GM23338 (cell line): ENCODE data around the genes AHI1 and MAP7.

DNA sequence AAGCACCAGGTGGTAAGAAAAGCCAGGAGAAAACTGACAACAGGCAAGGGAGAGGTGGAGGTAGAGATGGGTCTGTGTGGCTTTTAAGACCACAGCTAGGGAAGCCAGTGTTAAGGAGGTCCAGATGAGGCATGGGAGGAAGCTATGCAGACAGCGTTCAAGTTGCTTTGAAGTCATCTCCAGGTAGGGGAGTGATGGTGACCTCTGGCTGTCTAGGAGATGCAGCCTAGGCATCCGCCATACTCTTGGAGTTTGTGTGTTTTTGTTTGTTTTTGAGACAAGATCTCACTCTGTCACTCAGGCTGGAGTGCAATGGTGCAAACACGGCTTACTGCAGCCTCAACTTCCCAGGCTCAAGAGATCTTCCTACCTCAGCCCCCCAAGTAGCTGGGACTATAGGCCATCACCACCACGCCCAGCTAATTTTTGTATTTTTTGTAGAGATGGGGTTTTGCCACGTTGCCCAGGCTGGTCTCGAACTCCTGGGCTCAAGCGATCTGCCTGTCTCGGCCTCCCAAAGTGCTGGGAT, 143.0 kb upstream of the SGK1 start:
- PRO-cap, result no peak
- RAMPAGE, long total RNA, result no peak

DNA sequence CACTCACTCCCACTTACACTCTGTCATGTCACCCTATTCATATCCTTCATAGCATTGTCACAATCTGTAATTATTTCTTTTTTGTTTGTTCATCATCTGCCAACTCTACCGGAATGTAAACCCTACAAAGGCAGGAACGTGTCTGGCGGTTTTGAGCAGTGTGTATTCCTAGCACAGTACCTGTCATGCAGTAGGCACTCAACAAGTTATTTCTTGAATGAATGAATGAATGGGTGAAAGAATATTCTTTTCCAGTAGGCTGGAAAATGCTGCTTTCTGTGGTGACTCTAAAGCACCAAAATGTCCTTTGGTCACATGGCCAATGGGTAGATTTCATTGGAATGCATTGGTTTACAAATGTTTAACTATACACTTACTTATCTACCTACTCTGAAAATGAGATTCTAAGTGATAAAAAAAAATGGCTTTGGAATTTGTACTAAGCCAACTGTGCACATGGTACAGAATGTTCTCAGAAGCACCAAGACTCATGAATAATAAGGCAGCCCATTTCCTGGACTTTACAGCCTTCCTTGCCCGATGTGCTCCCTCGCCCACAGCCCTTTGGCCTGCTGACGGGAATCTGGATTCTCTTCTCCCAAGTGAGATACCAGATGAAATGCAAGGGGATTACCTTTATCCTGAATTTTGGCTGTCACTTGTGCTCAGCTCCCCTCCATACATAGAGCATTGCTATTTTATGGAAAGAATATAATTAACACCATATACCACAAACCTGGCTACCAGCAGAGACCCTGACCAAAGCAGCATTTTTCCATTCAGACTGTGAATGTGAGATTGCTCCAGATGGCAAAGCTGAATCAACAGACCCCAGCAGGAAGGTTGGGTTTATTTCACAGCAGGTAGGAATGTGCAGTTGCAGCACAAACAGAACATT, 273.3 kb downstream of the ALDH8A1 start:
- PRO-cap, result no peak
- RAMPAGE, long total RNA, result no peak

DNA sequence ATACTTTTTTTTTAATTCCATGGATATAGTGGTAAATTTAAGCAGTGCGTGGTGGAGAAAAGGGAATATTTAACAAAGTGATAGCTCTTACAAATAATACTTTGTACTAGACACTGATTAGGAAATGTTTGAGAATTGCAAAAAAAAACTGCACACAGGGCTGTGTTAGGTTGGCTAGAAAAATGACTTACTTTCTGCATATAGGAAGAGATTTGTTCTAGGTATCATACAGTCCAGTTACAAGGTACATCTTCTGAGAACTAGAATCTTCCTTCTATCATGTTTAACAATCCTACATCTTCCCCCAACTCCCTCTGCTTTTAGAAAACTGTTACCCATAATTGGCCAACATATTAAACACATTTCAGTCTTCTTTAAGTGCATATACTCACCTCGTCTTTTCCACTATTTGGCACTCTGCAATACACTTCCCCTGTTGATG, 356 bp downstream of the ALDH8A1 start:
- PRO-cap, result no peak
- RAMPAGE, long total RNA, result no peak

DNA sequence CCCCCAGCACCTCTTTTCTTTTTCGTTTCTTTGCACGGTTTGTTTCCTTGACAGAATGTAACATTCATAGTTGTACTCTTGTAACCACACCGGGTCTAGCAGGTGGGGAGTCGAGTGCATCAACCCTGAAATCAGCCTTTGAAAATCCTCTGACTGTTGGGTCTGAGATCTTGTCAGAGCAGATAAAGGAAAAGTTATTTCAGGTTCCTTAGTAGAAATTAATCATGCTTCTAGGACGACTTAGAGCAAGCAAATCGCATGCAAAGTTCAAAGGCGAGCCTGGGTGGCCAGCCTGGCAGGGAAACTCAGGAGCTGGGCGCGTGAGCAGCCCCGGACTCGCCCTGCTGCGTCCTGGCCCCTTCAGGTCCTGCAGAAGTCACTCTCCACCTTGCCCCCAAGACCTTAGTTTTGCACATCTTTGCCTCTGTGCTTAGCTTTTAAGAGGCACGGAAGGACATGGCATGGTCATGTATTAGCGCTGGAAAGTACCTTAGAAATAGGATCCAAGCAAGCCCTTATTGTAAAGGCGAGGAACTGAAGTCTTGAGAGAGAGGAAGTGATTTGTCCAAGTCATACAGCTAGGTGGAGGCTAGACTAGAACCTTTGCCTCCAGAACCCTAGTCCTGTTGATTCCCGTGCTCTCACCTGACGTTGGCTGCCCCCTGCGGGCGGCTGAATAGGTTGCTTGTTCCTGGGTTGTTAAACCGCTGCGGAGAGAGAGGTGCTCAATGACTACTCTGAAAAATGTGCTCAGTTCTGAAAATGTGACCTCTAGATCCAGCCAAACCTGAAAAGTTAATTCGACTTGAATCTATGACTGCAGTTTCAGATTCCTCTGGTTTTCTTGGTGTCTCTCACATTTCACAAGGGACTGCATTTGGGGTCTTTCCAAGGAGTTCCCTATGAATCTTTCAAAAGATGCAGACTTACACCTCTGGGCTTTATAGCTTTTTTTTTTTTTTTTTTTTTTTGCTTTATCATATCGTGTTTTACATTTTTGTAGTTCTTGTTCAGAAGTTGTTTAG, 2.6 kb downstream of the MYB start:
- PRO-cap, result no peak
- RAMPAGE, long total RNA, result no peak

DNA sequence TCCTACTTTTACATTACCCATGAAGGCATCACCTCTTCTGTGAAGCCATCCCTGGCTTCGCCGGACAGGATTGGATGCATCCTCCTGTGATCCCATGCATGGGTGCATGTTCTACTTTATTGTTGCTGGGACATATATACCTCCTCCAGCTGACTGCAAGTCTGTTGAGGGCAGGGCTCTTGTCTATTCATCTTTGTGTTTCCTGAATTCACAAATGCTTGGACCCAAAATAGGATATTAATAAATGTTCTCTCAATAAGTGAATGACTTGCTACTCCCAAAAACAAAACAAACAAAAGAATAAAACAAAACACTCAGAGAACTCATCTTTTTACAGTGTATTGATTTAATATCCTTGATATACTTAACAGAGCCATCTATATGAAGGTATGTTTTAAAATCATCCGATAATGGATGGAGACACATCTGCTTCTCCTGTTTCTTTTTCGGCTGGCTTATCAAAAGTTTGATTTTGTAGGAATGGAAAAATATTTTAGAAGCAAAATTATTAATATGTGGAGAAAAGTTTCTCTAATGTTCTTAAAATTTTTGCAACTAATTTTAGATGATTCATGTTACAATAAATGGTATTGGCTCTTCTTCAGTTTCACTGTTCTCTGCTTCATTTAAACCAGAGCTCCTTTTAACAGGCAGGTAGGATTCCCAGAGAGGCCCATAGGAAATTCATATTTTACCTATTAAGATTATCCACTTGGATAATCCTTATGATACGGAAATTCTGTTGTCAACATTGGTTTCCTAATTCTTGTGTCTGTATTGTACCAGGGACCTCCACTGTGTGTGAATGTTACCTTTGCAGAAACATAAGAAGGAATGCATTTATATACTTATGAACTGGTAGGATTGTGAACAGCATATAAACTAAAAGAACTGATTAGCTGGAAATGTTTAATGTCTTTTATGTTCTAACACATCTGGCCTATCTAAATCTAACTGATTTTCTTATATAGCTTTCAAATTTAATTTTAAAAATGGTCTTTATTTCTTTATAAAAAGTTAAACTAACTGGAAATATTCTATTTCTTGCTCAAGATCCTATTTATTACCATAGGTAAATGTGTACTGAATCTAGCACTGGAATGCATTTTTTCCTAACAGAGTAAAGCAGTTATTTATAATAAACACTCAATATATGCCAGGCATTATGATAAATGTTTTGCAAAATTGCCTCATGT, 5.6 kb downstream of the MYB start:
- PRO-cap, result no peak
- RAMPAGE, long total RNA, result no peak

- PRO-cap, result no peak
- RAMPAGE, long total RNA, result no peak
Measured at GRCh38 chr6:135269546-135269969, 88.5 kb downstream of the MYB start.

DNA sequence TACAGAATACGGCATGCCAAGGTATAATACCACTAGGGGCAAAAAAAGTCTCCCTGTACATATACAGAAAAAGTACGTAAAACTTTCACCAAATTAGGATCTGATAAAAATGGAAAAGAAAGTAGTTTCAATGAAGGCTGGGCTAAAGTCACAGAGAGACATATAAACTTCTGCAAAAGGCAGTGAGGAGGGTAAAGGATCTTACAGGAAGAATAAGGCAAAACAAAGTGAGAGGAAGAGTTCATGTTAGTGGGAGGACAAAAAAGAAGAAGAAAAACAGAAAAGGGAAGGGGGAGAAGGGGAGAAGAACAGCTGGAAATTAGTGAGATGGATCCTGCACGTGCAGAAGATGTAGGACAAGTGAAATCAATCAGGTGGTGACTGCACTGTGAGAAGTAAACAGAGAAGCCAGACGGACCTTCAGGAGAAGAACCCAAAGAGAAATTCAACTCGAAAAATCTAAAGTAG, 105.8 kb downstream of the MYB start:
- PRO-cap, result no peak
- RAMPAGE, long total RNA, result no peak

- PRO-cap, result no peak
- RAMPAGE, long total RNA, result no peak
Measured at GRCh38 chr6:135321001-135321638, 140.0 kb downstream of the MYB start.

- PRO-cap, result bidirectional peak, plus-strand start at chr6:135497911, minus-strand start at chr6:135497719
- RAMPAGE, long total RNA, result no peak
Measured at GRCh38 chr6:135497216-135498128, at the start of gene AHI1. TSS of gene AHI1 (minus strand) at chr6:135497740.

- PRO-cap, result no peak
- RAMPAGE, long total RNA, result no peak
Measured at GRCh38 chr6:135877313-135878068, 26.0 kb downstream of the PDE7B start.

- PRO-cap, result no peak
- RAMPAGE, long total RNA, result no peak
Measured at GRCh38 chr6:135907284-135907676, 55.8 kb downstream of the PDE7B start.

DNA sequence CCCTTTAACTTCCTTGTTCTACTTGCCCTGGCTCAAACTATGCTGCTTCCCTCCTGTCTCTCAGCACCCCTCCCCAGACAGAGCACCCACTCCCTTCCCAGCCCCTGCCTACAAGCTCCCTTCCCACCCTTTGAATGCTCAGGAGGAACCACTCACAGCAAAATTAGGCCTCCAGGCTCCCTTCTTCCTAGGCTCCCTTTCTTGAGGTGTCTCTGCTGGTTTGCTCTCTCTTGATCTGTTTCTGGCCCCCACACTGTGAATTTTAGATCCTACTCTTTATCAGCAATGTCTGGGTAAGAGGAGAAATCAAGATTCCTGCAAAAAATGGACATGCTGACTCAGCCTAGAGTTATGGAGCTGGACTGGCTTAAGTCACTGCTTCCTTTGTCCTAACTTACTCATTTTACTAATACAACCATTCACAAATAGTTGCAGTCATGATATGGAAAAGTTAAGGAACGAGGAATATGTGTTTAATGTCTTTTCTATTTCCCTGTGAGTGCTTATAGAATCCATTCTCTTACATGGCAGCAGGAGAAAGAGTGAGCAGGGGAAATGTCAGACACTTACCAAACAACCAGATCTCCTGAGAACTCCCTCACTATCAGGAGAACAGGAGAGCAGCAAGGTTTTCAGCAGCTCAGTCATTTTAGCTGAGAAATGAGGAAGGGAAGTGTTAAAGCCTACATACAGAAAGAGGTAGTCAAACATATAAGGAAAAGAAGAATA, 160.7 kb downstream of the PDE7B start:
- PRO-cap, result no peak
- RAMPAGE, long total RNA, result no peak

DNA sequence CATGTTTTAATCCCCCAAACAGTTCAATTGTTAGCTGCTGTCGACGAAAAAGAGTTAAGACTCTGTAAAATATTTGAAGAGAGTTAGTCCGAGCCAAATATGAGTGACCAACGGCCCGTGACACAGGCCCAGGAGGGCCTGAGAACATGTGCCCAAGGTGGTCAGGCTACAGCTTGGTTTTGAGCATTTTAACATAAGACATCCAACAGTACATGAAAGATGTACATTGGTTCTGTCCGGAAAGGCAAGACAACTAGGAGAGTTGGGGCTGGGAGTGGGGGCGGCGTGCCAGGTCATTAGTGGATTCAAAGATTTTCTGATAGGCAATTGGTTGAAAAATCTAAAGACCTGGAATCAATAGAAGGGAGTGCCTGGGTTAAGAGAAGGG, 182.1 kb downstream of the MTFR2 start:
- PRO-cap, result no peak
- RAMPAGE, long total RNA, result no peak

GRCh38 chr6:136226780-136227467, 23.2 kb downstream of the MTFR2 start:
- PRO-cap, result no peak
- RAMPAGE, long total RNA, result no peak

DNA sequence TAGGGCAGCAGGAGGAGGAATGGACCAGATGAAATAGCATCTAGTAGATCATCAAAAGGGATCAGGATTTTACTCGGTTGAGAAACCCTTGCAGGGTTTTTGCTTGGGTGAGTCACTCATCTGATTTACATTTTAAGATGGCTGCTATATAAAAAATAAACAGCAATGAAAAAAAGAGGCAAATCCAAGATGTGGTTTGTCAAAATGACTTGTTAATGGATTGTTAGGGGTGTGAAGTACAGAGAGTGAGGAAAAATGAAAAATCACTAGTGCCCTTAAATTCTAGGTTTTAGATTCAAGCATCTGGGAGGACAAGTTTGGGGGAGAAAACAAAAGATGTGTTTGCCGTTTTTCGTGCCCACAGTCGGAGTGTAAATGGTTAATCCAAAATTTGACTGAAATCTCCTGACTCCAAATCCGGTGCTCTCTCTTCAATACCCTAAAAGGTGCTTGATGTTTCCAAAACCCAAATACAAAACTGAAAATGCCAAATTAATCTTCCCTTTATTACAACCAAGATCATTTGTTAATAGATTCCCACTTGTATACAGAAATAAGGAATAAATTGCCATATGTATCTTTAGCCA, 4.5 kb downstream of the BCLAF1 start:
- PRO-cap, result no peak
- RAMPAGE, long total RNA, result no peak

GRCh38 chr6:136289521-136289731, 220 bp downstream of the BCLAF1 start:
- PRO-cap, result no peak
- RAMPAGE, long total RNA, result no peak

GRCh38 chr6:136501122-136501565, 49.1 kb downstream of the MAP7 start:
- PRO-cap, result bidirectional peak, plus-strand start at chr6:136501321, minus-strand start at chr6:136501280
- RAMPAGE, long total RNA, result no peak

GRCh38 chr6:136550277-136551118, at the start of gene MAP7:
TSS of gene MAP7 (minus strand) at chr6:136550422.
- PRO-cap, result bidirectional peak, plus-strand start at chr6:136550664, minus-strand start at chr6:136550419; unidirectional peak, minus-strand start at chr6:136551012
- RAMPAGE, long total RNA, result start-site peak on the minus strand at chr6:136550411-136550477, 4,607 and 889 reads in 2 replicates

DNA sequence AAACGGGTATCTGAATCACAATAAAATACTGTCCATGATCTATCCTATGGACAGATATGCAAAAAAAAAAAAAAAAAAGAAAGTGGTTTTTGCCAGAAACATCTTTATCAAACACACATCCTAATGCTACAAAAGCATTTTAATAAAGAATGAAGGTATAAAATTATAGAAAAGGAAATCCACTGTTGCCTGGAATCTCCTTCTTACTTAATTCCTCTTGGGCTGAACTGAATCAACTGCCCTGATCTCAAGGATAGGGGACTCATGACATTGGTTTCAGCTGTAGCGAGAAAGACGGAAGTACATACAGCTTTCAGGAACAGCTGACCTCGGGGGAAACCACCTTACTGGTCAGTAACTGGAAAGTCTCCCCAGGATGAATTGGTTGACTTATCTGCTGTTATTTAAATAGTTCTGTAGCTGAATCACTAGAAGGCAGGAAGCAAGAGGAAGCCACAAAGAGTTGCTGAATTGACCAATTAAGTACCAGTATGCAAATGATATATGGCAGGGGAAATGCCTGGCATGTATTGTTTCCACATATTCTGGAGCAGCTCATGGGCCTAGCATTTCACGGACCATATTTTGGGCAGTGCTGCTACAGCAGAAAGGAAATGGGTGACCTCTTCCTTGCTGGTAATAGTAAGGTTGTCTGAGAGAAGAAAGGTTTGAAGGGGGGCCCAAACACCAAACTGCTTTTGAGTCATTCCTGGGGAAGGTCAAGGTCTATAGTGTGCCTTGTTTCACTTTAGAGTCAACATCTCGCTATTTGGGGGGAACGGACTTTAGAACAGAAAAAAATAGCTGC, 43.6 kb upstream of the MAP7 start:
- PRO-cap, result no peak
- RAMPAGE, long total RNA, result no peak

DNA sequence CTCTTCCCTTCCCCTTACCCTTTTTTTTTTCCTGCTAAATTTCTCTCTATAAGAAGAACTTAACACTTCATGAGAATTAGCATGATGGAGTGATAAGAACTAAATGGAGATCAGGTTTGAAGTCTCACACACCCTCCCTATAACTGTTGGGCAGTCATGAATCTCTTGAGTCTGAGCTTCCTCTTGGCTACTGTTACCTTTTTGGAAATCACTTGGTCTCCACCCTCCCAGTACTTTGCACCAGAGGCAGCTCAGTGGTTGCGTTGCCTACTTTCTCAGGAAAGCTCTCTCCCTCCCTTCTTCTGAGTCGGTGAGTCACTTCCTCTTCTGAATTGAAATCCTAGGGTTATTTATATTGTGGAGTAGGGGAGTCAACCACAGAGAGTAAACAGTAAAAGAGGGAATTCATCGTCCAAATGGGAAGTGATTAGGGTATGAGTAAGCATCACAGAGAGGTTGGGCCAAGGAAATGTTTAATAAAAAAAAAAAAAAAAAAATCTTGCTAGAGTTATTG, 60.0 kb upstream of the MAP7 start:
- PRO-cap, result no peak
- RAMPAGE, long total RNA, result no peak